ENCODE measurements around the gene GXYLT2.

- PRO-cap, 2 experiments: no peak in any of the 2 experiments
Measured at GRCh38 chr3:71046755-71047175, 536.8 kb downstream of the FOXP1 start.

GRCh38 chr3:71065729-71065864, 517.9 kb downstream of the FOXP1 start:
- PRO-cap, 2 experiments: no peak in any of the 2 experiments

- PRO-cap, 2 experiments: peak in 1 of 2 experiments; most common plus-strand start chr3:71163816 (in 1)
Measured at GRCh38 chr3:71163547-71164003, 420.0 kb downstream of the FOXP1 start.

DNA sequence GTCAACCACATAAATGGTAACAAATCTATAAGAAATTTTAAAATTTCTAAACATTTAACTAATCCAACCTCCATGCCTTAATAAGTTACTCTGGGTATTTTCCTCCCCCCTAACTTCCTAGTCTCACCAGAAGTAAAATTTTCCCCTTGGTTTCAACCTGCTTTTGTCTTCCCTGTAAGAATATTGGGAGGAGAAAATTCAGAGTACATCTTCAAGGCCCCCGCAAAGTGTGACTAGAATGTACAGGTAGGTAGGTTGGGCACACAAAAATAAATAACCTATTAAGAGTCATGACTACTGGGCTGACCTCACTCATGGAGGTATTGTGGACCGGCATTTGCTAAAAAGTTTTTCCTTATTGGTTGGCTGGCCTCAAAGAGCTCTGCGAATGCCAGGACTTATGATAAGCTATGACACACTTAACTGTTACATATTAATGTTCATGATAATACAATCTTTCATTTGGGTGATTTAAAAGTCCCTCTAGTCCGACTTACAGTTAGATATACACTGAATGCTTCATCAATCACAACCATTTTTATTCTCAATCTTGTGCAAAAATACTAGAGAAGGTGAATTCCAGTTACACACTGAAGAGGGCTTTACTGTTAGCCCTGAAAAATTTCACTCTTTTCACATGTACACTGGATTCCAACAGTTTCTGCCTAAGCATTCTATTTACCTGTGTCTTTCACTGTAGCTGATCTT, 329.3 kb downstream of the FOXP1 start:
- PRO-cap, 2 experiments: no peak in any of the 2 experiments

DNA sequence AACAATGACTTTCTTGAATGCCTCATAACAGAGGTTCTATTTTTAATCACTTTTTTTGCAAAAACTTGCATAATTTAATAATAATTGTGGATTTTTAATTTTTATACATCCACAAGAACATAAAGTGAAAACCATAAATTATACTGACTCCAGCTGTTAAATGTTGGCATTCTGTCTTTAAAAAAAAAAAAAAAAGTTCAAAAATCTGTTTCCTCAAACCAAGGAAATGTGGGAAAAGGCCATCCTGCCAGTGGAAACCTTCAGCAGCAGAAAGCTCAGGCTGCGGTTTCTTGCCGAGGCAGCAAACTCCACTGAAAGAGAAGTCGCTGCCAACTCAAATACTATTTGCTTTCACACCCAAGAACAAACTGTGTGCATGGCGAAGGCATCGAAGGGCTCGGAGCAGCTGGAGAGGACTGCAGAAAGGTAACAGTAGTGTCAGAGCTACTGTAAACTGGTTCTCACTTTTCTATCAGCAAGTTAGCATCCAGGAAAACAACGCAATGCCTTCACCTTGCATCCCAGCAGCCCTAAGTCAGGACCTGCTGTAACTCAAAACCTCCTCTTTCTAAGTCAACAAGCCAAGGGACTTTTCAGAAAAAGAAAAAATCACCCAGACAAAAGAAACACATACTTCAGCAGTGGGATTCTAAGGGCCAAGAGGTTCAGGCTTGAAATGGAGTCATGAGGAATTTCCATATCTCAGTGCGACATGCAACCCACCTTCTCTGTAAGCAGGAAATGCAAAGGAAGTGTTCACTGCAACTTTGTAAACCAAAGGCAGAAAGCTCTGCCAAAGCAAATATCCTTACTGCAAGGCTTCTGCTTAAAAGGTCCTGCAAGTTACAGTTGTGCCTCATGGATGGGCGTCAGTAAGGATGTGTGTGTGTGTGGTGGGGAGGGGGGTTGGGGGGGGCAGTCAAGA, 193.6 kb downstream of the FOXP1 start:
- PRO-cap, 2 experiments: no peak in any of the 2 experiments

DNA sequence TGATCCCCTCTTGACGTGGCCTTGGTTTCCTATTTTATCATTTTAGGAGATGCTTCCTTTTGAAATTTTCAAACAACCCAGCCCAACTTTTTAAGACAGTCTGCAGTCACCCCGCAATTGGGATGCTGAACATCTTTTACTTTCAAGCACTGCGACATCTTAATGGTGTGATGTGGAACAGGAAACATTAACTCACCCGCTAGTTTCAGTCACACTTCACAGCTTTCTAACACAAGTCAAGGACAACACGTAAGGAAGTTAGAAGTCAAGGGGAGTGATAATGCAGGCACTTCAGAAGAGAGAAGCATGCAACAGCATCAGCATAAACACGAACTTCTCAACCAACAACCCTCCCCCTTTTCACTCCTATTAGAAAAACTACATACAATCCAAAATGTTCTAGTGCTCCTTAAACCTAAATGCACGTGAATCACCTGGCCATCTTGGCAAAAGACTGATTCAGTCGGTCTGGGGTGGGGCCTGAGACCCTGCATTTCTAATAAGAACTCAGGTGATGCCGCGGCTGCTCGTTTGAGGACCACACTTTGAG, 161.5 kb downstream of the FOXP1 start:
- PRO-cap, 2 experiments: no peak in any of the 2 experiments

GRCh38 chr3:71511108-71511593, 72.4 kb downstream of the FOXP1 start:
- PRO-cap, 2 experiments: no peak in any of the 2 experiments

DNA sequence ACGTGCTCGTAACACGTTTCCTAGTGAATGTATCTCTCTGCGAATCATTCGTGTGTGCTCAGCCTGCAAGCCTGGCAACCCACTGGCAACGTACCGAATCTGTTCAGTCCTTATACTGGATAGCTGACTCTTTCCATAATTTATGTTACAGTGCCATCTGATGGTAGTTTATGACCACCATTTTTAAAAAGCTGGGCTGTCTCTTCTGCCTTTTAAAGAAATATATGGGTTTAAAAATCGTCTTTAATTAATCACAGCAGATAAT, 69.3 kb upstream of the FOXP1 start:
- PRO-cap, 2 experiments: peak in 1 of 2 experiments; most common minus-strand start position 84 of the sequence (in 1)

- PRO-cap, 2 experiments: no peak in any of the 2 experiments
Measured at GRCh38 chr3:71721444-71722449, 3.5 kb downstream of the EIF4E3 start.

GRCh38 chr3:71728872-71729337, 3.7 kb upstream of the EIF4E3 start:
- PRO-cap, 2 experiments: no peak in any of the 2 experiments

DNA sequence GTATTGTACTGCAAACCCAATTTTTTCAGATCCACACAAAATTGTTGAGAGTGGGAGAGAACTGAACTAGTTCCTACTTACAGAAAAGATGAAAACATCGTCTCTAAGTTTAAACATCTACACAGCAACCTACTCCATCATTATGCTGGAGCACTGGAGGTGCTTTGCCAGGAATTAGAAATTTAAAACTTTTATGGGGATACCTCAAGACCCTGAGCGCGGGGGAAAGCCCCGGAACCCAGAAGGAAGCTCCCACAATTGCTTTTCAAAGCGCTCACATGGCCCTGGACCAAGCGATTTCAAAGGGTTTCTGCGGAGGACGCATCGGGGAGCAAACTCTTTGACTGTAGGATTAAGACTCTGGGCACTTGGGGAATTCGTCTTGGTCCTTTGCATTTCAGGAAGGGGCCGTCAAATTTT, 778 bp downstream of the PROK2 start:
- PRO-cap, 2 experiments: no peak in any of the 2 experiments

DNA sequence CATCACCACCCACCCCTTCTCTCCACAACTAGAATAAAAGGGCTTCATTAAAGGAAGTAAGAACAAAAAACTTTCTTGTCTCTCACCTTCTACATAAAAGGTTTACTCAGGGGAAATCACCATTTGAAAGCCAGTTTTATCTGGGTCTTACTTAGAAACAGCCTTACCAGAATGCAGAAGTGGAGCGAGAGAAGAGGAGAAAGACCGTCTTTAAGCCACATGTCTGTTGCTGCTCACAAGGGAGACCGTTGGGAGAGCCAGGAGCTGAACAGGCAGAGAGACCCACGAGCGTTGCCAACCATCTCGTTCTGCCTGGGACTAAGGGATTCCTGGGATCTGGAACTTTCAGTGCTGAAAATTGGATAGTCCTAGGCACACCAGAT, 350.1 kb upstream of the PROK2 start:
- PRO-cap, 2 experiments: no peak in any of the 2 experiments

DNA sequence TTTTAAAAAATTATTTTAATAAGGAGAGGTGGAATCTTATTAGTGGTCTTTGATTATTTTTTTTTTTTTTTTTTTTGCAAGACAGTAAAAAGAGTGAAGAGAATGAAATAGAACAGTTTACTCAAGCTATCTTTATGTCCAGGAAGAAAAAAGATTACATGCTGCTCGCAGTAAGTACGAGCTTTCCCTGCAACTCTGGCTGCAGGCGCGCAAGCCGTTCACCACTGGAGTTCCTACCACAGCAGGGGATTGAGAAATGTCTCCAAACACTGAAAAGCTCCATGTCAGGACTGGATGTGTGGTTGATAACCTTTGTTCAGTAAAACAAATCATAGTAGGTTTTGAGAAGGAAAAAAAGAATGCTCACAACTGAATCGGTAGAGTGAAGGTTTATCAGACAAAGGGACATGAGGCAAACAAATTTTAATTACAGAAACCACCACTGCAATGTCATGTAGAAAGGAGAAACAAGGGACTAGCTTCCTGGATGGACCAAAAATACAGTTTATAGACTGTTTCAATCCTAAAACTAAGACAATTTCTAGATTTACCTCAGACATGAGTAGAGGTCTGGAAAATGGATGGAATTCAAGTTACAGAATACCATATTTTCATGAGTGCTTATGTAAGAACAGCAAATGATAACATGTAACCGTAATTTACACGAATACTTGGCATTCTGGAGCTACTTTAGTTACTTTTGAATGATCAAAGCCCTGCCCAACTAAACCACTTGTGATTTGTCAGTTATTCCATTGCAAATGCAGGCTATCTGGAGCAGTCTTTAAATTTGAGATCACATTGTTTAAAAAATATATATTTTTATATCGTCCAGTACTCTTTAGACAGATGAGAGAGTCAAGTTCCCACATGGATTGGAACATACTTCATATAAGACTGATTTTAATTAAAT, 471.1 kb downstream of the SHQ1 start:
- PRO-cap, 2 experiments: no peak in any of the 2 experiments

DNA sequence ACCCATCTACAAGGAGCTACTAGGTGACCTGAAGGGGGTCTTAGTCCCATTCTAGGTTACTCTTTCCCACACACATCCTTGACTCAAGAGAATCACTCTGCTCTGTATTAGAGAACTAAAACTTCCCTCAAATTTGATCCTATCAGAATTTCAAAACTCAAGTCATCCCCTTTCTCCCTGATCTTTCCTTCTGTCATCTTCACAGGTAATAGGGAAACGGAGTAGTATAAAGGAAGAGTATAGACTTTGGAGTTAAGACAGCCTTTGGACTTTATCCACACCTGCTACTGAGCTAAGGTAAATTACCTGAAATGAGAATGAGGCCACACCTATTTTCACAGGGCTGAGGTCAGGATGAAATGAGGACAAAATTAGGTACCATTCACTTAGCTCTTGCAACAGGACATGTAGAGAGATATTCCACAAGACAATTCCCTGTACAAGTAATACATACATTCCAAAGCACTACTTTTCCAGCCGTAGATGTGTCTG, 462.0 kb downstream of the SHQ1 start:
- PRO-cap, 2 experiments: no peak in any of the 2 experiments

DNA sequence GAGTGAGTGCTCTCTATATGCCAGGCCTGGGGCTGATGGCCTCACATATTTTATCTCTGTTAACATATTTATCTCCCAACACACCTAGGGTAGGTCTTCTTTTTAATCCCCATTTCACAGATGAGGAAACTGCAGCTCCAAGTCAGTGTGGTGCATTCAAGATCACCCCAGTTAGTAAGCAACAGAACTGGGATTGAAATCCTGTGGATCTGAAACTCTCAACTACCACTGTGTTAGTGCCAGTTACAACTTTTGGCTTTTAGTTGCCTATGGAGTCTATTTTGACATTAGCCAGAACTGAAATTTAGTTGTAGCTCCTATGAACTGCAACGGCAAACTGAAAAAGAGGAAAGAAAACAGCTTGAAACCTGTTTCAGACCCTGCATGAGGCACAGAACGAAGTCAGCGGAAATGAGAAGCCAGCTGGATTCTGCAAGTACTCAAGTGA, 352.4 kb downstream of the SHQ1 start:
- PRO-cap, 2 experiments: no peak in any of the 2 experiments

DNA sequence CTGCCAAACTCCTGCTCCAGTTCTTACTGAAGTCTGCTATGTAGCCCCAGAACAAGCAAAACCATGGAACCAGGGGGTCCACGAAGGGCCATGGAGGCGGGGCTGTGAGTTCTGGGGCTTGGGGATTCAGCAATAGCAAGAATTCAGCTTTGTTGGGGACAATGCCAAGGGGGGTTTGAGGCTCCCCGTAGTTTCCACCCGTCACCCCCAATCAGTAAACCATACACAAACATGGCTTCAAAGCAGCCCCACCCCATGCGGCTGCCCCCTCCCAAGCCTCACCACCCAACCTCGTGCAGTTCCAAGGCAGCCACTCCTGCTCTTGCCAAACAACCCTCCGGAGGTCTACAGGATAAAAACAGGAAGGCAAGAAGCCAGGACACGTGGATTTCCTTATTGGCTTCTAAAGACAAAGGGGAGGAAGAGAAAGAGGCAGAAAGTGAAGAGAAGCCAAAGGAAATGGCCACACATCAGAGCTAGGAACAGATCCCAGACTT, 121.1 kb downstream of the SHQ1 start:
- PRO-cap, 2 experiments: no peak in any of the 2 experiments

- PRO-cap, 2 experiments: no peak in any of the 2 experiments
Measured at GRCh38 chr3:72750326-72750989, 97.8 kb downstream of the SHQ1 start.

- PRO-cap, 2 experiments: no peak in any of the 2 experiments
Measured at GRCh38 chr3:72753780-72754102, 94.5 kb downstream of the SHQ1 start.

- PRO-cap, 2 experiments: no peak in any of the 2 experiments
Measured at GRCh38 chr3:72886835-72887190, 1.0 kb upstream of the GXYLT2 start.

DNA sequence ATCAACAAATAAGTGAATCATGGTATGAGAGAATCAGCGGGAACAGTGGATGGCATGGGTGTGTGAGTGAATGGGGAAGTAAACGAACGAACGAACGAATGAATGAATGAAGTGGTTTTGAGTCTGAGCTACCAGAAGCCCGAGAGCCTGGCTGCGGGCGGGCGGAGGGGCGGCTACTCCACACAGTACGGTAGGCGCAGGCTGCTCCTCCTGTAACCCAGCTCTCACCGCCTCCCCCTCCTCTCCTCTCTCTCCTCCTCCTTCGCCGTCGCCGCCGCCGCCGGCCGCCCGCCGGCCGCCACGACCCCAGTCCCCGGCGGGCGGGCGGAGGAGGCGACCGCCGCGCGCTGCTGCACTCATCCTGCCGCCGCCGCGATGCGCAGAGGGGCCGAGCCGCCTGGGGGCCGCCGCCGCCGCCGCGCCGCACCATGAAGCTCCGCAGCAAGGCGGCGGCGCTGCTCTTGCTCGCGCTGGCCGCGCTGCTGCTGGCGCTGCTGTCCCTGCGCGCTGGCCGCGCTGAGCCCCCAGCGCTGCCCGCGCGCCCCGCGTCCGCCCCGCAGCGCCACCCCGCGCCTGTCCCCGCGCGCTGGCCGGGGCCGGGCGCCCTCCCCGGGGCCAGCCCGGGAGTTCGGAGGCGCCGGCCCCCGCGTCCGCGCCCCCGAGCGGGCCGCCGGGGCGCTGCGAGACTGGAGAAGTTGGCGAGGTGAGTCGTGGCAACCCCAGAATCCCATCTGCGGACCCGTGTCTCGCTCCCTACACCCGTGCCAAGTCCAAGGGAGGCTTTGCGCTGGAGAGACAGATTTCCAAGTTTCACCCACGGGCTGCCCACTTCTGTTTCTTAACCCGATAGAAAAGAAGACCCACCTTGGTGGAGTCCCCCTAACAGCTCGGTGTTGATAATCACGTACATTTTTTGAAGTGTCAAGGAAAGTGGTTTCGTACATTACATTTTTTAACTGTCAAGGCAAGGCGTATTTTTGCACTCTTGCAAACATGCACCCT, at the start of gene GXYLT2:
Gene GXYLT2 (plus strand): TSS at position 241 of the 1,002 bp plus-strand sequence.
- PRO-cap, 2 experiments: no peak in any of the 2 experiments

All from Metastatic Liver Carcinoma in the Adrenal Gland (tissue), 2 donors.